ENCODE data around the genes DHRS7C and MYH2.

GRCh38 chr17:9791088-9791872 lies at the start of gene DHRS7C:
Gene DHRS7C (minus strand): TSS chr17:9791592.
- PRO-cap = no peak
- RRBS, 2 experiments = 100% methylated on average over 1 of the region's 11 CpGs; no CpG with 5 or more reads in 1 of the 2 experiments

DNA sequence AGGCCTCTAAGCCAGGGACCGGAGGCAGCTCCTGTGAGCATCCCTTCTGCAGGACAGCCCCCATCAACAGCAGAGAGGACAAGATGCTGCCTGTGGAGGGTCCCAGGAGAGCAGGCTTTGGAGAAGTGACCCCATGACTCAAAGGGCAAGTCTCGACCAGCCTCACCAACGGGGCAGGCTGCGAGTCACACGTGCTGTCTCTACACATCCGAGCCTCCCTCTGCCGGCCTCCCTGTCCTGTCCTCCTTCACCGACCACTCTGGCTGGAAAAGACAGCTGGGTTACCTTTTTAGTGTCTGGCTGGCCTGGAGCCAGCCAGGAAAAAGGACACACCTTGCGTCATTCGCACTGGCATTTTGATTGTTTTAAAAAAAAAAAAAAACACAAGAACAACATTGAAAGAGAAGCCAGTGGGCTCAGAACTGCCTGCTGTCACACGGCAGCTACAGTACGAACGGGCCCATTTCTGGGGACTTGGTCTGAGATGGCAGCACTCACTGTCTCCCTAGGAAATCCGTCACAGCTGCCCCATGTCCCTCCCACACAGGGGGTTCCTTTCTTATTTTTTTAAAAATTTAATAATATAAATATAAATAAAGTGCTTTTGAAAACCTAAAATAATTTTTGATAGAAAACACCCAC lies 74.5 kb upstream of the RCVRN start:
- PRO-cap = no peak
- RRBS, 2 experiments = no CpG with 5 or more reads among the region's 14 CpGs

DNA sequence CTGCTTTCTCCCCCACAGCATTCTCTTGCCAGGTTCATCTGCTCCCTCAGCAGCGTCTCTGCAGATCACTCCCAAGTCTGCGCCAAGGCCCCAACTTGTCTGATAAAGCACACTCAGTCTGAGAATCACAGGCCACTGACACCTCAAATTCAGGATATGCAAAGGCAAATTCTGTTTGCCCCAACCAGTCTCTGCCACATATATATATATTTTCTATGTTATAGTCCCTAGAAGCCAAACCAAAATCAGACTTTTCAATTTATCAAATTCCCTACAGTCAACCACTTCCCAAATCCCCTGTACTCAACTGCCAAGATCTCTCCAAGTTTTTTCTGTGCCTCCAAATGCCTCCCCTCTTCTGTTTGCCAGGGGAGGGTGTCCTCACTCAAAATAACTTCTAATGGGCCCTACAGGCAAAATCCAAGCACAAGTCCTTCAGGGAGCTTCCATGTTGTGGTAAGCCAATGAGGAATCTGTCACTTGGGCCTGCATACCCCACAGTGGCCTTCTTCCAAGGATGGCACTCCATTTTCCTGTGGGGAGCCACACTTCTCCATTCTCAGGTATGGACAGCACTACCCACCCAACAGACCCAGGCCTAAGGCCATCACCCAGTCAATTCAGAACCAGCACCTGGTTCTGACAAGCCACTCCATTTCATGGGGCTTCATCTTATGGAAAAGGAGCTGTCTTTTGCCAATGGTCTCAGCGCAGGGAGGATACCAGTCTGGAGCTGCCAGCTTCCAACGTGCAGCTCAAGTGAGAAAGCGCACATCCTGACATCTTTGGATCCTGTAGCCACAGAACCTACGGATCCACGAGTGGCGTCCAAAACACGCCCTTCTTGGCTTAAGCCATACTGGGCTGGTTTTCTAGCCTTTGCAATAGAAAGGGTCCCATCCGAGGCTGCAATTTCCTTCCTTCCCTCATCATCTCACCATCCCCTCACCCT lies 102.1 kb downstream of the GAS7 start:
- PRO-cap = no peak
- RRBS, 2 experiments = no CpG with 5 or more reads among the region's 10 CpGs

DNA sequence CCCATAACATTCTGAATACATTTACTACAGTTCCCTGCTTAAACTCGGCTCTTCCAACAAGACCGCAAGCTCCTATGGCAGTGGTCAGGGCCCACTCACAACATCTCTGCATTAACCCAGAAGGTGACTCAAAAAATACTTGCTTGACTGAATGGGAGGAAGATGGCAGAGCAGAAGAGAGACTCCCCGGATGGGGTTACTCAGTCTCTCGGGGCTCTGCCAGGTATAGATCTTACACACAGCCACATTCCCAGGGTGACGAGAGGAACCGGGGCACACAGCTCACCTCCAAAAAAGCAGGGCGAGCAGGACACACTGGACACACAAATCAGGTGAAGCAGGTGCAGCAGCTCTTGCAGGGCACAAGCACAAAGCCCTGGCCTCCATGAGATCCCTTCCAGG lies 101.2 kb downstream of the GAS7 start:
- PRO-cap = no peak
- RRBS, 2 experiments = 91 to 94% methylated on average over 4 of the region's 7 CpGs

- PRO-cap = no peak
- RRBS, 2 experiments = no CpG with 5 or more reads among the region's 16 CpGs
Measured at GRCh38 chr17:10116900-10118057, 81.1 kb downstream of the GAS7 start.

- PRO-cap = no peak
- RRBS, 2 experiments = no CpG with 5 or more reads among the region's 10 CpGs
Measured at GRCh38 chr17:10169489-10170430, 28.6 kb downstream of the GAS7 start.

DNA sequence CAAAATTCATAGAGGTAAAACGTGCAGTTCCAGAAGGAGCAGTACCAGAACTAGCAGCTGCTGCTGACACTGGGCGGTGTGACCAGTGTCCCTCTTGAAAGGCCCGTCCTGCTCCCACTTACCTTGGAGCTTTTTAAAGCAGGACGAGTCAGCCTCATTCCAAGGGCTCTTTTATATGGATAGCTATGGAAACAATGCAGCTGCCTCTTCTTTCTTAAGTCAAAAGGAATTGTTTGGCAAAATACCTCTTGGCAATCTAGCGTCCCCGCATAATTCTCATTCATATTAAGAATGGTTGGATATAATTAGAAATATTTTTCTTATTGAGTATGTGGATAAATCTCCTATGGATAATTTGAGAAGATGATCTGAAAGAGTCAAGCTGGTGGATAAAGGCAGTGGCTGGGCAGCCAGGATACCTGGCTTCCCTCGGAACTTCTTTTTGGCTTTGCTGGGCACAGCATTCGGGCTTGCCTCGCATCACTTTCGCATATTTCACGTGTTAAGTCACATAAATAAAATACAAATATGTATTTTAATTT lies at the start of gene MYH2:
Gene MYH2, minus strand, starts transcription at position 145 of the 542 bp plus-strand sequence.
- PRO-cap = no peak
- RRBS, 2 experiments = no CpG with 5 or more reads among the region's 11 CpGs

DNA sequence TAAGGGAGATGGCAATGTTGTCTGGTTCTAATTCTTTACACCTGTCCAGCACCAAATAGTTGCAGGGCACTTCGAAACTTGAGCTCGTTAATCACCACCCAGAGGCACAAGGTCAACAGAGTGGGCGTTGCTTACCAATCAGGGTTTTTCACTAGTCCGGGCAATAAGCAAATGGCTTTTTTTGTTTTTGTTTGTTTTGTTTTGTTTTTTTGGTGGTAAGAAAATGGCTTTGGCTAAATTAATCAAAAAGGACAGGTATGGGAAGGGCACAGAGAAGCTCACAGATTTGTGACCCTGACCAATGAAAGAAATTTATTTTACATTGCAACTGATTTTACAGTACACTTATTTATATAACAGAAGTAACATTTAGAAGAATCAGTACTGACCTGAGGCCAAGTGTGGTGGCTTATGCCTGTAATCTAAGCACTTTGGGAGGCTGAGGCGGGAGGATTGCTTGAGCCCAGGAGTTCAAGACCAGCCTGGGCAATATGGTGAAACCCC lies 28.4 kb upstream of the TMEM220 start:
- PRO-cap = no peak
- RRBS, 2 experiments = no CpG with 5 or more reads among the region's 5 CpGs

DNA sequence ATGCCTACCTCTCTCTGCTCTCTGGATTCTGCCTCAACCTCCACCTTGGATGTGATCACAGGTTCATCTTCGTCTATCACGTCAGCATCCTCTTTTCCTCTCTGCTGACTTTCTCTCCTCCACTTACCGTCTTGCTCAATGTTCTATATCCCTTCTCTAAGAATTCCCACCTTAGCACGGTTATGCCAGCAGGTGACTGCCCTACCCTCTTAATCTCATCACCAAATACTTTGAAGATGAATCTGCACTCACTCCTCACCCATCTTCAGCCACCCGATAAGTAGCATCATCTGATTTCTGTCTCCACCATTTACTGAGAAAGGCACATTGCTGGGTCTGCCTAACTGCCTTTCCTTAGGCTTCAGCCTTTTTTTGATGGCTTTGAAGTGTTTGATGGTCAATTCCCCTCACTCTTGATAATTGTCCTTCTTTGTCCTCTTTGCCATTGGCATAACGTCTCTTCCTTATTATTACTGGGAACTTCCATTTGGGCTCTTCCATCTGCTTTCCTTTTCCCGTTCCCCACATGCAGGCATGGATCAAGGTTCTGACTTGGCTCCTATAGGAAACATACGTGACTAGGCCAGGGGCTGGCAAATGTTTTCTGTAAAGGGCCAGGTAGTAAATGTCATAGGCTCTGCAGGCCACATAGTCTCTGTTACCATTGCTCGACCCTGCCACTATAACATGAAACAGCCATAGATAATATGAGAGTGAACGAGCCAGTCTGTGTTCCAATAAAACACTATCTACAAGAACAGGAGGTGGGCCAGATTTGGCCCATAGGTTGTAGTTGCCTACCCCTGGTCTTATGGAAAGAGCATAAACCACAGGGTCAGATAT lies 7.4 kb downstream of the TMEM238L start:
- PRO-cap = no peak
- RRBS, 2 experiments = no CpG with 5 or more reads among the region's 10 CpGs

GRCh38 chr17:10914027-10914395 lies 76.1 kb upstream of the PIRT start:
- PRO-cap = no peak
- RRBS, 2 experiments = no CpG with 5 or more reads among the region's 4 CpGs

GRCh38 chr17:12138373-12138987 lies 117.8 kb downstream of the MAP2K4 start:
- PRO-cap = no peak
- RRBS, 2 experiments = no CpG with 5 or more reads among the region's 4 CpGs

DNA sequence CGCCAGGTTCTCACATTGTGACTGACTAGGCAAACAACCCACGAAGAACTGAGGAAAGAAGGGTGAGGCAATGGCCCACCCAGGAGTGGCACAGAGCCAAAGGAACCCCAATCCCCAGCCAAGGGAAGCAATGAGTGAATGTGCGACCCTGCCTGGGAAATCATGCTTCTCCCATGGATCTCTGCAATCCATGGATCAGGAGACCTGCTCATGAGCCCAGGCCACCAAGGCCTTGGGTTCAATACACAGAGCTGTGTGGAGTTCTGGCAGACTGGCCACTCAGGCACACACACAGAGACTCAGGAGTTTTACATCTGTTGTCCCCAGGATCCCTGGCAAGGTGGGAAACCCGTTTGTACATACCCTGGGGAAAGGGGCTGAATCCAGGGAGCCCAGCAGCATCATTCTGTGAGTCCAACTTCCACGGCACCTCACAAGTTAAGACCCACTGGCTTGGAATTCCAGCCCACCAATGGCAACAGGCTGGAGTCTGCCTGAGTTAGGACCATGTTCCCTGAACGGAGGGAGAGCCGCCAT lies 129.6 kb downstream of the MAP2K4 start:
- PRO-cap = no peak
- RRBS, 2 experiments = no CpG with 5 or more reads among the region's 7 CpGs

DNA sequence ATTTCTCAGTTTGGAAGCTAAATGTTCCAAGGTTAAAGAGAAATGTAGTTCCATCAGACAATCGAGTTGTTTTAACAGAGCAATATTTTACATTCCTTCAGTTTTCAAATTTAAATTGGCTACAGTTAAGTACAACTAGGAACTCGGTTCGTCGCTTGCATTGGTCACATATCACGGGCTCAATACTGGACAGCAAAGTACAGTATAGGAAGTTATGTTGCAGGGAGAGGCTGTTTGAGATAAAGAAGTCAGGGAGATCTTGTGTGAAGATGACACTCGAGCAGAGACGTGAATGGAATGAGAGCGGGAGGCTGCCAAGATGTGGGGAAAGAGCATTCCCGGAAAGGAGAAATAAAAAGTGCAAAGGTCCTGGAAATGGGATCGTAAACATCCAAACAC lies 43.1 kb upstream of the MYOCD start:
- PRO-cap = no peak
- RRBS, 2 experiments = no CpG with 5 or more reads among the region's 10 CpGs

DNA sequence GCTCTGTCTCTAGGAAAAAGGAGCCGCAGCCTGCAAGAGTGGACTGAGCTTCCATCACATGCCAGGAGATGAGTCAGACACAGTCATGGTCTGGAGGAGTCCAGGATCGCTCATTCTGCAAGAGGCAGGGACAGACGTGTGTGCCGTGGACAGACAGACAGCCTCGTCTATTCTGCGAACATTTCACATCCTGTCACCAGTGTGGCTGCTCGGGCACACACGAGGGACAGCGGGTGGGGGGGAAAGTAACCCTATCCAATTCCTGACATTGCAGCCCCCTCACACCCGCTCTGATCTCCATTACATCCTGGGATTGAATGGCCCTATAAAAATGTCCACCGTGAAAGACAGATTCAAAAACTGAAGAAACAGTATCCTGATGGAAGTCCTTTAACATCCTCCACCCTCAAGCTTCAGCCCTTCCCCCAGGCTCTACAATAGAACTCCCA lies 39.5 kb downstream of the HS3ST3A1 start:
- PRO-cap = unidirectional peak, plus-strand start at position 113 of the sequence
- RRBS, 2 experiments = no CpG with 5 or more reads among the region's 11 CpGs

- PRO-cap = no peak
- RRBS, 2 experiments = 1% methylated on average over 23 of the region's 34 CpGs
Measured at GRCh38 chr17:13601325-13601626, 453 bp downstream of the HS3ST3A1 start.

DNA sequence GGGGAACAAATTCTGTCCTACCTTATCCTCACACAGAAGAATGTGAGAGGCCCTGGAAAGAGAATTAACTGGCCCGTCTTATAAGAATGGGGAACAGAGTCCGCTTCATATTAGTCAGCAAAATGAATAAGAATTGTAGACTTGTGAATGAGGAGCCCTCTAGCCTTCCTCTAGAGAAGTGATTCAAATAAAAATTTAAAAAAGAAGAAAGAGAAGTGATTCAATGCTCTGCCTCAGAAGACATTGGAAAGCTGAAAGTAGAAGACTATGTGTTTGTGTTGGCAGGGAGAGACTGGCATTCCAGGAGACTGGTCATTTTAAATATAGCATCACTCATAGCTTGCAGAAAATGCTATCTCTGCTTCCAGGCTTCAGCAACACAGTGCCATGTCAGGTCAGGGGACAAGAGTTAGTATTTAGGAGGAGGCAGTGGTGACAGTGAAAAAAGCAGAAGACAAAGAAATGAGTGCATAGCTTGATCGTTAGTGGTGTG lies 190.6 kb upstream of the HS3ST3A1 start:
- PRO-cap = no peak
- RRBS, 2 experiments = no CpG with 5 or more reads among the region's 3 CpGs

- PRO-cap = no peak
- RRBS, 2 experiments = no CpG with 5 or more reads among the region's 7 CpGs
Measured at GRCh38 chr17:13896479-13897073, 172.7 kb upstream of the COX10 start.

DNA sequence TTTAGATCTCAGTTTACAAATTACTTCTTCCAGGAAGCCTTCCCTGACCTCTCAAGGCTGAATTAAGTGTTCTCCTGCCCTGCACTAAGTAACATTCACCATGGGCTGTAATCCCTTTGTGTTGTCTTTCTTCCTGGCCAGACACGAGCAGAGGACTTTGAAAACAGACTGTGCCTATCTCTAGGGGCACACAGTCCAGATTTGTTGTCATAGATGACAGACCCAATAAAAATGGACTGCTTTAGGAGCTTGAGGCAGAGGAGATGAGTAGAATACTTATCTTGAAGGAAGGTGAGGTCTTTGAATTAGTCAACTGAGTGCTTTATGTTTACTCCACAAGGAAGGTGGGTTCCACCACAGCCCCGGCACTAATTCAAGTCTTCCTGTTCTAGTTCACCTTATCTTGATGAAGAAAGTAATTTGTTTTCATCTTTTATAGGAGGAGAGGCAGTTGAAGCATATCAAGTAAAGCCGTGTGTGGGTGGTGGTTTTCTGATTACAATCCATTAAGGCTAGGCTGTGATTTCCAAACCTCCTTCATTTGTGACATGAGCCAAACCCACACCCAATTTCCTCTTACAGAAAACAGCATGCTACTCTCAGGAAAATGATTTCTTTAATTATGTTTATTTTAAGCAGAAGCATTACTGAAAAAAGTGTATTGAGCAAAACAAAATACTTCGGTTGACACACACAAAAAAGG lies 35.6 kb downstream of the CDRT15 start:
- PRO-cap = no peak
- RRBS, 2 experiments = no CpG with 5 or more reads among the region's 4 CpGs

GRCh38 chr17:14374599-14375105 lies 73.8 kb downstream of the HS3ST3B1 start:
- PRO-cap = no peak
- RRBS, 2 experiments = no CpG with 5 or more reads among the region's 2 CpGs

DNA sequence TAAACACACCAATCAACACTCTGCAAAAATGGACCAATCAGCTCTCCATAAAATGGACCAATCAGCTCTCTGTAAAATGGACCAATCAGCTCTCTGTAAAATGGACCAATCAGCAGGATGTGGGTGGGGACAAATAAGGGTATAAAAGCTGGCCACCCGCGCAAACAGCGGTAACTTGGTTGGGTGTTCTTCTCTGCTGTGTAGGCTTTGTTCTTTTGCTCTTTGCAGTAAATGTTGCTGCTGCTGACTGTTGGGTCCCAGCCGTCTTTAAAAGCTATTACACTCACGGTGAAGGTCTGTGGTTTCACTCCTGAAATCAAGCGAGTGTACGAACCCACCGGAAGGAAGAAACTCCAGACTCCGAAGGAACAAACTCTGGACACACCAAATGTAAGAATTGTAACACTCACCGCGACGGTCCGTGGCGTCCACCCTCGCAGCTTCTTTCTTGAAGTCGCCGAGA lies 430.7 kb downstream of the PMP22 start:
- PRO-cap = no peak
- RRBS, 2 experiments = no CpG with 5 or more reads among the region's 17 CpGs

Data from astrocyte (in vitro differentiated cells and primary cell).